Mesenchymal stem cell of adipose (primary cell): ENCODE measurements around the genes C18orf21, FHOD3, TPGS2 and PIK3C3.

- CAGE, long polyA plus RNA = no peak
These were observed at the start of gene C18orf21 for GRCh38 chr18:35971883-35972782. Gene C18orf21, plus strand, starts transcription at chr18:35972679.

- CAGE, long polyA plus RNA = no peak
These were observed 1.6 kb downstream of the ELP2 start for GRCh38 chr18:36131353-36131674.

GRCh38 chr18:36219542-36219900 lies 32.2 kb downstream of the MOCOS start:
- CAGE, long polyA plus RNA = no peak

DNA sequence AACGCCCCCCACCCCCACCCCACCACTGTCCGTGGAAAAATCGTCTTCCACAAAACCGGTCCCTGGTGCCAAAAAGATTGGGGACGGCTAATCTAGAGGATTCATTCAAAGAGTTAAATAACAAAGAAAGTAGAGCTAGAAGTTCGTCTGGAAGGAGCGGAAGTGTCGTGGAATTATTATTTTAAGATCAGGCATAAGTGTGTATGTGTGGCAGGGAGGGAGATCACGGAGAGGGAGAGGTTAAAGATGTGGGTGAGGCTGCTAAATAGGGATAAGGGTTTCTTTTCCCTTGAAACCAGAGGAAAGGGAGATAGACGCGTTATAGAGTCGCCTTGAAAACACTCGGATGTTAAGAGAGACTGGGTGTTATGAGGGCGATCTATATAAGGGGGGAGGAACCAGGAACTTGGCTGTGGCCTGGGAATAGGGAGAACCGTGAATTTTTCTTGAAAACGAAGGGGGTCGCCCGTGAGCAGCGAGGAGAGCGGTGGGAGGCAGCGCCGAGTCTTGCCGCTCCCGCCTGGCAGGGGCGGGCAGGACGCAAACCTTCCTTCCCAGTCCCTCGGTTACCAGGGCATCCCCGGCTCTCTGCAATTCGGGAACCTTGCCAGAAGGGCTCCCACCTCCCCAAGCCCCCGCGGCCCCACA lies 1.1 kb upstream of the FHOD3 start:
- CAGE, long polyA plus RNA = no peak

GRCh38 chr18:36296960-36298116 lies at the start of gene FHOD3:
Gene FHOD3, plus strand, starts transcription at chr18:36297713.
- CAGE, long polyA plus RNA = no peak

DNA sequence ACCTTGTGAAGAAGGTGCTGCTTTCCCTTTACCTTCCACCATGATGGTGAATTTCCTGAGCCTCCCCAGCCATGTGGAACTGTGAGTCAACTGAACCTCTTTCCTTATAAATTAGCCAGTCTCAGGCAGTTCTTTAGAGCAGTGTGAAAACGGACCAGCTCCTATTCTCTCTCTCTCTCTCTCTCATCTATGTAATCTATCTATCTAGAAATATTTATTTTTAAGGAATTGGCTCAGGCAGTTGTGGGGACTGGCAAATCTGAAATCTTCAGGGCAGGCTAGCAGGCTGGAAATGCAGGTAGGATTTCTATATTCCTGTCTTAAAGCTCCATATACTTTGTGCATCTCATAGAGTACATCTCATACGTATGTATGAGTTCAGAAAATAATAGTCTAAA lies 70.4 kb downstream of the FHOD3 start:
- CAGE, long polyA plus RNA = no peak

GRCh38 chr18:36692306-36693511 lies 136.1 kb downstream of the TPGS2 start:
- CAGE, long polyA plus RNA = no peak

- CAGE, long polyA plus RNA = no peak
These were observed at the start of gene TPGS2 for GRCh38 chr18:36828715-36829317. Gene TPGS2, minus strand, starts transcription at chr18:36829002.

GRCh38 chr18:37452916-37453426 lies 112.6 kb downstream of the CELF4 start:
- CAGE, long polyA plus RNA = no peak

DNA sequence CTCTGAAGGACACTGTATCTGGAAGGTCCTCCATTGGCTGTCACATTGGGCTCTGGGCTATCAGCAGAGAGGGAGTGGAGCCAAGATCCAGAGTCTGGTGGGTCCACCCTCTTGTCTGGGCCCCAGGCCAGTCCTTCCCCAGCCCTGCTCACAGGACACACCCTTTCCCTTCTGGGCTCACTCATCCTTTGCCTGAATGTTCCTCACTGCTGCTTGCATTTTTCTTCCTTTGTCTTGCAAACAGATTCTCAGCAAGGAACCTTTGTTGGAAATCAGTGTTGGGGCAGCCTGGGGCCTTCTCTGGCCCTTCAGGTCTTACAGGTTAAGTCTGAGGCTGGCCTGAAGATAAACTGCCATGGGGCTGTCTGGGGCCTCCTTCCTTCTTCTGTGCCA lies 11.4 kb upstream of the CELF4 start:
- CAGE, long polyA plus RNA = no peak

DNA sequence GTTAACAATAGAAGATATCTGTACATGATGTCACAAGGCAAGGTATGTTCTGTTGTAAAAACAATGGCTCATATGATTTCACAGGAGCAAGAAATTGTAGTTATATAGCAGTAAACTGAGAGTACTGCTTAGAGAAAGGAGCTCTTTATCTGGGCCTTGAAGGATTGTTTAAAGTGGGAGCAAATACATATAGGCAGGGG lies 1159.8 kb upstream of the CELF4 start:
- CAGE, long polyA plus RNA = no peak

DNA sequence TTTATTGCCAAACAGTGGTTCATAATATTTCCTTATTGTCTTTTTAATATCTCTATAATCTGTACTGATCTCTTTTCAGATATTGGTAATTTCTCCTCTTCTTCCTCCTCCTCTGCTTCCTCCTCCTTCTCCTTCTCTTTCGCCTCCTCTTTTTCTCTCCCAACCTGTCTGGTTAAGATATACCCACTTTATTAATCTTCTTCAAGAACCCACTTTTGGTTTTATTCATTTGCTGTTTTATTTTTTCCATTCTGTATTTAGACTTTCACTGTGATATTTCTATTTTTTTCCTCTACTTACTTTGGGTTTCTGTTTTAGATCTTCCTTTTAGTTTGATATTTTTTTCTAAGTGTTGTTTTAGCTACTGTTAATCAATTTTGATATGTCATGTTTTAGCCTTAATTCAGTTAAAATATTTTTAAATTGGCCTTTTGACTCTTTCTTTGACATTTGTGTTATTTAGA lies 2078.9 kb upstream of the CELF4 start:
- CAGE, long polyA plus RNA = no peak

GRCh38 chr18:40920645-40921070 lies 1034.4 kb upstream of the PIK3C3 start:
- CAGE, long polyA plus RNA = no peak

DNA sequence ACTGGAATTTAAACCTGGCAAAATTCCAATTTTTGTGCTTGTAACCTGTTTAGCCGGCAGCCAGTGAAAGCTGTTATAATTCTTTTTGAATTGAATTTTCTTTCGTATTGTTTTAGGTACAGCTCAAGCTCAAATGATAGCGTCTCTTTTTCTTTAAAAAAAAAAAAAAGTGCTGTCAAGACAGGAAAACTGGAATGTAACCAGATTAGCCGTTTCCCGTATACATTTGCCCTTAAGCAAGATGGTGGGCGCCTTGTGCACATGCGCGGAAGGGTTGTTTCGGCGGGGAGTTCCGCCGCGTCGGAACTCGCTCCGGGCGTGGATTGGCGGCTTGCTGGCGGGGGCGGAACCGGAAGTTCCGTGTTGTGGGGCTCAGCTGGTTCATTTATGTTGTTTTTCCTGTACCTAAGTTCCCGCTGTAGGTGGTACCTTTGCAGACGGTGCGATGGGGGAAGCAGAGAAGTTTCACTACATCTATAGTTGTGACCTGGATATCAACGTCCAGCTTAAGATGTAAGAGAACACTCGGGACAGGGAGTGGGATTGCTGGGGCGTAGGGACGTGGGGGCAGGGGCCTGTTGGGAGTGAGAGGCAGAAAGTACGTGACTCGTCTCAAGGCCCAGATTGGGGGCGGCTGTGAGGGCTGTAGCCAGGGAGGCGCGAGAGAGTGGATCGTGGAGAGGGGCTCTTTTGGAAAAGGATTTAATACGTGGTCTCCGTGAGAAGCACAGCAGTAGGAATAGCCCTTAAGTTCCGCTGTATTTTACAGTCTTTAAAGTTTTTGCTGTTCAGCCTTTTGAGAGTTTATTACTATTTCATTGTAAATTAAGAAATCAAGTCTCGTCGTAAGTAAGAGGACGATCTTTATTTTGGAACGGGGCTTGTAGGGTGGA lies at the start of gene PIK3C3:
Gene PIK3C3 (plus strand): TSS at position 388 of the 893 bp plus-strand sequence.
- CAGE, long polyA plus RNA = no peak

DNA sequence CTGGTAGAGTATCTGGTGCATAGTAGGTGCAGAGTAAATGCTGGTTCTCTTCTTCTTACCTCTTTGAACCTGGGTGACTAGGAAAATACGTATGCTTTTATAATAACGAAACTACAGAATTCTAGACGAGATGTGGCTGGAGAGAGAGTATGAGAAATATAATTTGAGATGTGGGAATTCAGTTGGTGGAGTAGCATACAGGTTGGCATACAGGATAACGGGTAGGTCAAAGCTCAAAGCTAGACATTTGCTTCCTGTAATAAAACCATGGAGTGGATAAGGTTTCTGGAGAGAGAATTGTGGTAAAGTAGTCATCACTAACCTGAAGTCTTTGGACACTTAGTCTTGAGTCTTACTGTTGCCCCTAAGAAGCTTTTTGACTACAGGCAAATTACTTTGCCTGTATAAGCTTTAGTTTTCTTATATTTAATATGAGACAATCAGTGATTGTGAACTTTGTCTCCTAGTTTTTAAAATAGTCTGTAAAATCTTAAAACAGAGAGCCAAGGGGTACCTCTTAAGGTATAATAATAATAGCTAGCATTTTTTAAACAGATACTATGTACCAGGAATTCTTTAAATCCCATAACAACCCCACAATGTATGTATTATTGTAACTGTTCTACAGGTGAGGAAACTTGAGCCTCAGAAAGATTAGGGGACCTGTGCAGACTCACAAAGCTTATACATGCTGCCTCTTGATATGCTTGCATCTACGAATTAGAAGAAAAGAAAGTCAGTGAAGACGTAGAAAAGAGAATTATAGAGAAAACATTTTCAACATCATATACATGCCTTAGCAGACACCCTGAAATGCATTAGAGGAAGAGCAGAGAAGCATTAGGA lies 42.3 kb downstream of the PIK3C3 start:
- CAGE, long polyA plus RNA = no peak

DNA sequence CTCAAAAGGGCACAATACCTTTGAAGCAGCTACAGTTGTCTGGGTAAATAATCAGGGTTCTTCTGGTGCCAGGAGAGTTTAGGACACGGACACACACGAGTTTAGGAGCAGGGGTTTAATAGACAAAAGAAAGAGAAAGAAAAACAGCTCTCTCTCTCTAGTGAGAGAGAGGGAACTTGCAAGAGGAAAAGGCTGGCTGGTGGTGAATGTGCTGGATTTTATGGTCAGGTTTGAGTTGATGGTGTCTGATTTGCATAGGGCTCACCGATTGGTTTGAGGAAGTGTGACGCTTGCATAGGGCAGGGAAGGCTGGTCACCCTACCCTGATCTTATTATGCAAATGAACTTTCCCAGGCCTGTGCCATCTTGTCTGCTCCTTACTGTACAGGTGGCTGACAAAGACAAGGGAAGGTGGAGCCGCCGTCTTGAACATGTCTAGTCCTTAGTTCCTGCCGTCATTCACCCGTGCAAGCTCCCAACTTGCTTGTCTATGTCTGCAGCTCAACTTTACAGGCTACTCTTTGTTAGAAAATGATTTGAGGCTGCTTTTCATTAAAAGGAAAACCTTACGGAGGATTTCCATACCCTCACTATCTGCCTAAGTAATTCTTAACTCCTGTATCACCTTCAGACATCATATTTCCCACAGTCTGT lies 408.8 kb downstream of the RIT2 start:
- CAGE, long polyA plus RNA = no peak

- CAGE, long polyA plus RNA = no peak
These were observed 655.9 kb upstream of the SYT4 start for GRCh38 chr18:43933079-43933794.

DNA sequence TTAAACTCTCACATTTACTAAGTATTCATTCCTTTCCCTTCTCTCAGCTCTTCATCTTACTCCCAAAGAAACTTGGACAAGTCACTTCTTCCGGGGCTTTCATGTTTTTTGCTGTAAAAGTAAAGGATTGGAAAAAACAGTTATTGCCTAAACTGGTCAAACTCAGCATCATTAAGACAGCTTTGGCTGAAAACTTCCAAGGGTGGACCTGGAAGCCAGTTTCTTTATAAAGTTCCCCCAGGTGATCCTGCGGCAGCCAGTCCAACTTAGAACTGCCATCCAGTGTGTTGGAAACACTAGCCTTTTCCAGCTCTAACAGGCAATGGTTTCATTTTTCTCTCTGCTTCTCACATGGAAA lies 91.2 kb upstream of the SETBP1 start:
- CAGE, long polyA plus RNA = no peak

DNA sequence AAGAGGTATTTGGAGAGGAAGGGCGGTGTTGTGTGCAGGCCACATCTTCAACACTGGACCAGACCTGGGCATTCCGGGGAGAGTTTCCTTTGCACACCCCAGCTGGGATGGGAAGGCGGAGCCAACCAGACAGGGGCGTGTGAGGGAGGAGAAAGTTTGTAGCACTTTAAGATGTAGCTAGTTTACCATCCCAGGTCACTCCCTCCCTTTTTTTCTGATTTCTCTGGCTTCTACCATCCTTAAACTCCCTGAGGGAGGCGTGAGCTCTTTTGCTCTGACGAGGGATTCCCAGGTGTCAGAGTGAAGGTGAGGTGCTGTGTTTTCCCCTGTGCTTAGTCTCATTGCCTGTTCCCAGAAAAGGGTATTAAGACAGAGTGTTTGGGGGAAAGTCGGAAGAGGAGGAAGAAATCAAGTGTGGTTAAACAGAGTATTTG lies 1.6 kb downstream of the SETBP1 start:
- CAGE, long polyA plus RNA = no peak

DNA sequence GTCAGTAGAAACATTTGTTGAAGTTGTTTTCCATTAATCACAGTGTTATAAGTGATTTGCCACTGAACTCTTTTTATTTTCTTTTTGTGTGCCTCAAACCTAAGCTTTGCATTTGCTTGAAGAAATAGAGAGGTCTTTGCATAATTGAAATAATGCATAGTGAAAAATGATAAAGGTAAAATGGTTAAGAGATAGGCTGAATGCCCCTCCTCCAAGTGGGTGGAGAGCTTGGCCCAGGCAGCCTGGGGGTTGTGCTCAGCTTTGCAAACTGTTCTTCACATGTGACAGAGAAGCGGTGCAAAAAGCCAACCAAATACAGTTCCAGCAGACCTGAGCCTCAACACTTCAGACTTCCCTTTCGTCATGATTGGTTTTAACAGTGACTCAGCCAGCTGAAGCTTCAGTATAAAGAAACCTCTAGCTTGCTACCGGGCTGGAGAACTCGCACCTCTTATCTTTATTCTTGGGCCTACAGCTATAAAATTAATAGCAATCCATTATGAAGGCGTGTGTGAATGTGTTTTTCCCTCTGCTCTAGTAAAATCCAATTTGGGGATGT lies 19.9 kb downstream of the SETBP1 start:
- CAGE, long polyA plus RNA = no peak